Gastrocnemius medialis (tissue), 3 donors: ENCODE data around the genes ZNF428, ZNF229 and ZNF180.

- PRO-cap: no peak
- RAMPAGE, long total RNA, 3 experiments: no peak in any of the 3 experiments
Measured at GRCh38 chr19:43607412-43608184, 4.3 kb upstream of the SRRM5 start.

- PRO-cap: bidirectional peak, plus-strand start at chr19:43619453, minus-strand start at chr19:43619522; bidirectional peak, plus-strand start at chr19:43619691, minus-strand start at chr19:43619612
- RAMPAGE, long total RNA, 3 experiments: start-site peak on the minus strand in 3 of 3 experiments, at chr19:43619584-43619612 at its widest, 254 to 368 reads per replicate
Measured at GRCh38 chr19:43618644-43619766, at the start of gene ZNF428. Gene ZNF428, minus strand, starts transcription at chr19:43619629.

GRCh38 chr19:43754136-43754821, 483 bp downstream of the SMG9 start:
- PRO-cap: bidirectional peak, plus-strand start at chr19:43754717, minus-strand start at chr19:43754549
- RAMPAGE, long total RNA, 3 experiments: no peak in any of the 3 experiments

DNA sequence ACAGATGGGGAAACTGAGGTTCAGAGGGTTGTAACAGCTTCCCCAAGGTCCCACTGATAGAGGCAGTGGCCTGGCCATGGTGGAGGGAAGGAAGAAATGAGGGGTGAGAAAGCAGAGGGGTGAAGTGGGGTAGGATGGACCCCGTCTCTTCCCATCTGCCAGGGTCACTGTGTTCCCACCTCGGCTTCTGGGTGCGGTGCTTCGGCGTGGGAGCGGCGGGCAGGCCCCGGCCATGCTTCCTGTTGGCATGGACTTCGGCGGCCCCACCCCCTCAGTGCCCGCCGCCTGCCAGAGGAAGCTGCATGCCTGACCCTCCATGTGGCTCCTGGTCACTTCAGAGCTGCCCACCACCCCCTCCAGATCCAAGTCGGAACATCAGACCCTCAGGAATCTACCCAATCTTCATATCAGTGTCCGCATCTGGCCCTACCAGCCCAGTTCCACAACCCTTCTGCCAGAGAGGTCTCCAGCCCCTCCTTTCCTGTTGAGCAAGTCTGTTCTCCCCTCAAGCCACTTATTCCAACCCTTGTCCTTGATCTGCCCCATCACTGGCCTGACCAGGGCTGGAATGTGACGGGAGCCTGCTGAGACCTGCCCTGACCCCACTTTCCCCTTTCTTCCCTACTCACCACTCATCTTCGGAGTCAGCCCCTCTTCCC, 1.6 kb downstream of the KCNN4 start:
- PRO-cap: no peak
- RAMPAGE, long total RNA, 3 experiments: no peak in any of the 3 experiments

DNA sequence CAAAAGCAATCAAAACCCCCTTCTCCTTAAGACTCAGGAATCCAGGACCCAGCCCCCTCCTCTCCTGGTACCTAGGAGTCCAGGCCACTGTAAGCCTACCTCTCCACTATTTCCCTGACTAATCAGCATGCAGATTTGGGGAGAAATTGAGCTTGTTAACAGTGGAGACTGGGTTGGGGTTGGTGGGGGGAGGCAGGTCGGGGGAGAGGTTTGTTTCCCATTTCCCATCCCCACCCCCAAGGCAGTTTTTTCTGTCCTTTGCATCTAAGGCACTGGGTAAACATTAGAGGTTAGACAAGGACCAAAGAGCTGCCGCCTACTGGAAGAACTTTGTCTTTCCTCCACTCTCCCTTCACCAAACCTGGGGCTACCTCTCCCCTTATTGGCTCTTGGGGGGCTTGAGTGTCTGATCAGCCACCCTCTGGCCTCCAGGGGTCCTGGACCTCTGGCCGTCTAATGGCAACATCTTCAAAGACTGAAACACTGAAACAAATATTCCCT, 971 bp downstream of the KCNN4 start:
- PRO-cap: no peak
- RAMPAGE, long total RNA, 3 experiments: no peak in any of the 3 experiments

DNA sequence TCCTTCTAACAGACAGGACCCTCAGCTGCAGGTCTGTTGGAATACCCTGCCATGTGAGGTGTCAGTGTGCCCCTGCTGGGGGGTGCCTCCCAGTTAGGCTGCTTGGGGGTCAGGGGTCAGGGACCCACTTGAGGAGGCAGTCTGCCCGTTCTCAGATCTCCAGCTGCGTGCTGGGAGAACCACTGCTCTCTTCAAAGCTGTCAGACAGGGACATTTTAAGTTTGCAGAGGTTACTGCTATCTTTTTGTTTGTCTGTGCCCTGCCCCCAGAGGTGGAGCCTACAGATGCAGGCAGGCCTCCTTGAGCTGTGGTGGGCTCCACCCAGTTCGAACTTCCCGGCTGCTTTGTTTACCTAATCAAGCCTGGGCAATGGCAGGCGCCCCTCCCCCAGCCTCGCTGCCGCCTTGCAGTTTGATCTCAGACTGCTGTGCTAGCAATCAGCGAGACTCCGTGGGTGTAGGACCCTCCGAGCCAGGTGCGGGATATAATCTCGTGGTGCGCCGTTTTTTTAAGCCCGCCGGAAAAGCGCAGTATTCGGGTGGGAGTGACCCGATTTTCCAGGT, 17.2 kb downstream of the ZNF404 start:
- PRO-cap: no peak
- RAMPAGE, long total RNA, 3 experiments: no peak in any of the 3 experiments

- PRO-cap: no peak
- RAMPAGE, long total RNA, 3 experiments: no peak in any of the 3 experiments
Measured at GRCh38 chr19:44051060-44051574, 719 bp upstream of the ZNF223 start.

DNA sequence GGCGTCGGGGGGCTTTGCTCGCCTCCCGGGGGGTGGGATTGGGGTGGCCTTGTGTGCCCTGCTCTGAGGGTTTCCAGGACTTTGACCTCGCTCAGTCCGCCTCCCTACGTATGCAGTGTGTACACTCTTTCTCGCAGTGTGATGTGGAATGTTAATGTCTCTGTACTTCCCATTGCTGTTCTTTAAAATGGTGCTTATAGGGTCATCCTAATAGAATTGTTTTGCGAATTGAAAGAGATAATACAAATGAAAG, 334 bp downstream of the ZNF223 start:
- PRO-cap: no peak
- RAMPAGE, long total RNA, 3 experiments: no peak in any of the 3 experiments

DNA sequence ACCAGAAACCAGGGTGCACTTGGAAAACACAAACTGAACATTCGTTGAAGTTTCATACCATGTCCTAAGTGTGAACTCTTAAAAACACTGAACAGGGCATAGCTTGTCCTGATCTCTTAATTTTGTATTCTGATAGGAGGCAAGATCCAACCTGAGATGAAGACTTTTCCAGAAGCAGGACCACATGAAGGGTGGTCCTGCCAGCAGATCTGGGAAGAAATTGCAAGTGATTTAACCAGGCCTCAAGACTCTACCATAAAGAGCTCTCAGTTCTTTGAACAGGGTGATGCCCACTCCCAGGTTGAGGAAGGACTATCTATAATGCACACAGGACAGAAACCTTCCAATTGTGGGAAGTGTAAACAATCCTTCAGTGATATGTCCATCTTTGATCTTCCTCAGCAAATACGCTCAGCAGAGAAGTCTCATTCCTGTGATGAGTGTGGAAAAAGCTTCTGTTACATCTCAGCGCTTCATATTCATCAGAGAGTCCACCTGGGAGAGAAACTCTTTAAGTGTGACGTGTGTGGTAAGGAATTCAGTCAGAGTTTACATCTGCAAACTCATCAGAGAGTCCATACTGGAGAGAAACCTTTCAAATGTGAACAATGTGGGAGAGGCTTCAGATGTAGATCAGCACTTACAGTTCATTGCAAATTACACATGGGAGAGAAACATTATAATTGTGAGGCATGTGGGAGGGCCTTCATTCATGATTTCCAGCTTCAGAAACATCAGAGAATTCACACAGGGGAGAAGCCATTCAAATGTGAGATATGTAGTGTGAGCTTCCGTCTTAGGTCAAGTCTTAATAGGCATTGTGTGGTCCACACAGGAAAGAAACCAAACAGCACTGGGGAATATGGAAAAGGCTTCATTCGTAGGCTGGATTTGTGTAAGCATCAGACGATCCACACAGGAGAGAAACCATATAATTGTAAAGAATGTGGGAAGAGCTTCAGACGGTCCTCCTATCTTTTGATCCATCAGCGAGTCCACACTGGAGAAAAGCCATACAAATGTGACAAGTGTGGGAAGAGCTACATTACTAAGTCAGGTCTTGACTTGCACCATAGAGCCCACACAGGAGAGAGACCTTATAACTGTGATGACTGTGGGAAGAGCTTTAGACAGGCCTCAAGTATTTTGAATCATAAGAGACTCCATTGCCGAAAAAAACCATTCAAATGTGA, 5.6 kb upstream of the ZNF284 start:
- PRO-cap: no peak
- RAMPAGE, long total RNA, 3 experiments: no peak in any of the 3 experiments

GRCh38 chr19:44085969-44087046, 7.9 kb upstream of the ZNF224 start:
- PRO-cap: no peak
- RAMPAGE, long total RNA, 3 experiments: no peak in any of the 3 experiments

- PRO-cap: no peak
- RAMPAGE, long total RNA, 3 experiments: no peak in any of the 3 experiments
Measured at GRCh38 chr19:44113905-44114353, 730 bp downstream of the ZNF225 start.

GRCh38 chr19:44260167-44260864, 630 bp downstream of the ZNF233 start:
- PRO-cap: no peak
- RAMPAGE, long total RNA, 3 experiments: no peak in any of the 3 experiments

DNA sequence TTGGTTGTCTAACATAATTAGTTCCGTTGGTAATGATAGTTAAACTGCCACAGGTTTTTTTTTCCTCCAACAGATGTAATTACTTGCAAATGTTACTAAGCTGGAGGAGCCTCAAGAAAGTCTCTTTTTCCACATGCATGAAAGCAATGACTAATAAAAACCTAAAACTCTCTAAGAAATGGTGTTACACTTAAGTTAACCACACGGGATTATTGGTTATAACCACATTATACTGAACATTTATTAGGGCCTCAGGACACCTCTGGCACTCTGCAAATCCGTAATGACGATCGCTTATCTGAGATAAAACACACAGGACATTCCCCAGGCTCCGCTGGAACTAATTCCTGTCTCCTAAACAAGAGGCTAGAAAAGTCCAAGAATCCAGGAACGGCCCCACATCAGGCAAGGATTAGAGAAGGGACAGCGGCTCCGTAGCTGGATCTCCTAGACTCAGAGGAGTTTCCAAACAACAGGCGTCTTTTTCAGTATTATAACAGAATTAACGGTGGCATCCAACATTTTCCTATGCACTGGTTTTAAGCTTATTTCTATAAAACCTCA, 693 bp downstream of the ZNF235 start:
- PRO-cap: no peak
- RAMPAGE, long total RNA, 3 experiments: no peak in any of the 3 experiments

DNA sequence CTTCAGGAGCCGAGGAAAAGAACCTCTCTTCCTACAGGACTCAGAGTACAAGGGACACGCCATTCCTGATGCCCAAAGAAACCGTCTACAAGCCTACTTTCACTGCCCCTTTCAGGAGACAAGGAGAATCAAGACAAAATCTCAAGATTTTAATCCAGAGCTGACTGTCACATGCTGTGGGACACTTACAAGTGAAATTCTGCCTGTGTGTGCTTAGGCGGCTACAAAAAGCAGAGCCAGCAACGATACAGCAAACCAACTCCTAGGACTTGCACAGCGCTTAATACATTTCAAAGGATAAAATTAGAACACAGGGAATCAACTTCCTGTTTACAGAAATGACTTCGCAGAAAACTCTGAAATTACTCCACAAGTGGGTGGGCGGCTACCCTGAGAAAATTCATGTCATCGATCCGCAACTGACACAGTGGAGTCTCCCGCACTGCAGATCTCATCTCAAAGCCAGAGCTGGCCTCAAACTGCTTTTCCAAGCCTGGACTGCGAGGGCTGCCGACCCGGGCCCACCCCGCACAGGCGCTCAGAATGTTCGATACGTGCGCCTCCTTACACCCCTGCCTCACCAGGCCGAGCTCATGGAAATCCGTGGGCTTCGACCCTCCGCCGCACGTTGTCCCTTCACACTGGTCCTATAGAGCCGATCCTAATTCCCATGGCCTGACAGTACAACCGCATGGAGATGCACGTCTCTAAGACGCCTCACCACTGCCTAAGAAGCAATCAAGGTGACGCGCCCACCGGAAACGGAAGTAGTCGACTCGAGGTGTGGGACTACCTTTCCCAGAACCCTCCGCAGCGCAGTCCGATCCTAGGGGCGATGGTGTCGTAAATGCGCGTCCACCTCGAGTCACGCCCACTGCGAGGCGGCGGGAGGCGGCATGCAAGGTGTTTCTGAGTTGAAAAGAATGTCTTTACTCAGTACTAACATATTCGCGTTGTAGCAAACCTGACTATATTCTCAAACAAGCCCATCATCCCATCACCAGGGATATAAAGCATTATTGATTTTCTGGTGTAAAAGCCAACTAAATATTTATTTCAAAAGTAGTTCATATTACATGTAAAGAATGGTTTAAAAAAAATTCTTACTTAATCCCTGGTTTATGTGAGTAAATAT, at the start of gene ZNF229:
Gene ZNF229, minus strand, starts transcription at position 745 of the 1,135 bp plus-strand sequence.
- PRO-cap: unidirectional peak, minus-strand start at position 729 of the sequence
- RAMPAGE, long total RNA, 3 experiments: start-site peak on the minus strand in 2 of 3 experiments, centred at positions 714 to 724 of the sequence, 9 to 15 reads per replicate

- PRO-cap: bidirectional peak, plus-strand start at chr19:44500648, minus-strand start at chr19:44500538
- RAMPAGE, long total RNA, 3 experiments: start-site peak on the minus strand in 2 of 3 experiments, at chr19:44500510-44500538 at its widest, 17 to 47 reads per replicate
Measured at GRCh38 chr19:44499853-44501044, at the start of gene ZNF180. Gene ZNF180, minus strand, starts transcription at chr19:44500522.

DNA sequence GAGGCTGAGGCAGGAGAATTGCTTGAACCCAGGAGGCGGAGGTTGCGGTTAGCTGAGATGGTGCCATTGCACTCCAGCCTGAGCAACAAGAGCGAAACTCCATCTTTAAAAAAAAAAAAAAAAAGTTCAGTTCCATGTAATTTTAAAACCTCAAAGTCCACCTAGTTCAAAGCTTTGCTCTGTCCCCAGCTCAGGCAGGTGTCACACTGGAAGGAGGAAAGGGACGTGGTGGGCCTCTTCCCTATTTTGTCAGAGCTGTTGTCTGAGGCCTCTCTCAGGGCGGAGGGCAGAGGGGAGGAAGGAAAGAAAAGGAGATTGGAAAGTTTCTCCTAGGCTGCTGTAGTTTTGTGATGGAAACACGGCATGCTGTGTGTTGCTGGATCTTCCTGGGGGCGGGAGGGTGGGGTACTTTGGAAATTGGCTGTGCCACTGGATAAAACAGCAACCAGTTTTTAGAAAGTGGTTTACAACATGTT, 2.2 kb downstream of the IGSF23 start:
- PRO-cap: no peak
- RAMPAGE, long total RNA, 3 experiments: no peak in any of the 3 experiments

GRCh38 chr19:44639053-44639675, 4.5 kb upstream of the PVR start:
- PRO-cap: no peak
- RAMPAGE, long total RNA, 3 experiments: no peak in any of the 3 experiments

DNA sequence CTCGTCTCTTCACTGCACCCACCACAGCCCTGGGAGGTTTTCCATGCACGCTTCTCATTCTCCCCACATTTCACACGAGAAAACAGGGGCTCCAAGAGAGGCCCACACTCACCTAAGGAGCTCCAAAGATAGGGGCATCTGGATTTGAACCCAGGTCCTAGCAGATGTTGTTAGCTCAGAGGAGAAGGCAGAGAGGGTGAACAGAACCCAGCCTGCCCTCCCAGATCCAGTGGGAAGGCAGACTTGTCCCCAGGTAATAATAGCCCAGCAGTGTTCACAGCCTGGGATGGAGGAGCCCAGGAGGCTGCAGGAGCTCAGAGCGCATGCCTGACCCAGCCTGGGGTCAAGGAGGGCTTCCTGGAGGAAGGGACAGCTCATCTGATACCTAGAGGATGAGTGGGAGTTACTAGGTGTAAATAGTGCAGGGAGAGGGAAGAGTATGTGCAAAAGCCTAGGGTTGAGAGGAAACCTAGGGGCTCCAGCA, 23.7 kb downstream of the CEACAM16 start:
- PRO-cap: no peak
- RAMPAGE, long total RNA, 3 experiments: no peak in any of the 3 experiments

DNA sequence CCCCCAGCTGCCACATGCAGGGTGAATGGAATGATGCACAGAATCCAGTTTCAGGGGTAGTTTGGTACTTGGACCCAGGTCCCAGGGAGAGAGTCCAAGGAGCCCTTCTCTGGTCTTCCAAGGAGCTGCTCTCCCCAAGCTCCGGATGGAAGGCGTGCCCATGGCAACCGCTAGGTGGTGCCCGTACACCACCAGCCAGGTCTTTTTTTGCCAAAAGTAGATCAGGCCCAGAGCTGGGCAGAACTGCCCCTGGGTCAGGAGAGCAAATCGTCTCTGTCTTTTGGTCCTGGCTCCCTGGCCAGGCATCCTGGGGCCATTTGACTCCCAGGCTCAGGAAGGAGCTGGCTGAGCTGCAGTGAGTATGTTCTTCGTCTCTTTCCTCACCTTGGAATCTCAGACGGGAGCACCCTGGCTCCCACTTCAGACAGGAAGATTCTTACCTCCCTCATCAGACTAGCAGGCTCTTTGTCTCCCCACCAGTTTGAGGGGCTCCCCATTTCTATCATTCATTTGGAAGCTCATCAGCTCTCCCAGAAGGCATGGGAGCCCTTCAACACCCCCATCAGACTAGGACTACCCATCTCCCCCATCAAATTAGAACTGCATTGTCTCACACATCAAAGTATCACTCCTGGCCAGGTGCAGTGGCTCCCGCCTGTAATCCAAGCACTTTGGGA, 24.5 kb upstream of the BCL3 start:
- PRO-cap: no peak
- RAMPAGE, long total RNA, 3 experiments: no peak in any of the 3 experiments

GRCh38 chr19:44738583-44739450, 9.7 kb upstream of the BCL3 start:
- PRO-cap: no peak
- RAMPAGE, long total RNA, 3 experiments: no peak in any of the 3 experiments